Mesothelial cell of epicardium (in vitro differentiated cells): ENCODE data around the gene ANP32A.

DNA sequence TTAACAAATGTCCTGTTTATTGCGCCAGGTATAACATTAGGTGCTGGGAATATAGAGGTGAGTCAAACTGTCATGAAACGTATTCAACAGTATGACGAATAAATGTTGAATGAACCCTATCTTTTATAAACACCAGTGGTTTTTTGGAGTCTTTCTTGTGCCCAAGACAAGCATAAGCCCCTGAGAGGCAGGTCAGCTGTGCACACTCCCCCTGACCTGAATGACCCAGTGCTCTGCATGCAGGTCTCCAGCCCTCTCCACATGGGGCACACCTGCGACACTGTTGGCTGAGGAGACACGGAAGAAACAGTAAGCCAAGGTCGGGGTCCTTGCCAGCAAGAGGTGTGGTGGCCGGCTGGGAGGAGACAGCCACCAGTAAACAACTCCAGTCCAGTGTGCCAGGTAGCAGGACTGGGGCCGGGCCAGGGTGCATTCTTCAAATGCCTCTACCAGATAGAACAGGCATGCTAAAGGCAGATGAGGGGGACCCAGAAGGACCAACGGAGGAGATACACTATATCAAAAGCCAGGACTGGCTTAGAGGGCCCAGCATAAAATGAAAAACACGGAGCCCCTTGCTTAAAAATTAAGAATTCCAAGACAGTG is 27.4 kb downstream of the ANP32A start:
- PRO-cap = no peak

DNA sequence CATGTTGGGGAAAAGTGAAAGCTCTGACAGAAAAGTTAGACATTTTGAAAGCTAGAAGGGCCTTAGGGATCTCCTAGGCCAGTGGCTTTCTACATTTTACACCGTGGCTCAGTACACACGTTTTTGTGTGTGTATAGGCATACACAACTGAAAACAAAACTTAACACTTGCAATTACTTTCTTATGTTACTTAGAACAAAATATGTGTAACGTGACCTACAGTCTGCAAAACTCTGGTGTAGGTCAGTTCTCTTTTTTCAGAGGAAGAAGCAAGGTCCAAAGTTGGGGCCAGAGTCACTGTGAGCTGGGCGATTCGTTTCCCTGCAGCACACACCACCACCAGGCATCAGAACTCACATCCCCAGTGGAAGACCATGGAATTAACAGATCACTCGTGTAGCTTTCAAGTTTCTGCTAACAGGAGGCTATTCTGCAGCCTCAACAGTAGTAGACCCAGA is 25.9 kb downstream of the ANP32A start:
- PRO-cap = no peak

DNA sequence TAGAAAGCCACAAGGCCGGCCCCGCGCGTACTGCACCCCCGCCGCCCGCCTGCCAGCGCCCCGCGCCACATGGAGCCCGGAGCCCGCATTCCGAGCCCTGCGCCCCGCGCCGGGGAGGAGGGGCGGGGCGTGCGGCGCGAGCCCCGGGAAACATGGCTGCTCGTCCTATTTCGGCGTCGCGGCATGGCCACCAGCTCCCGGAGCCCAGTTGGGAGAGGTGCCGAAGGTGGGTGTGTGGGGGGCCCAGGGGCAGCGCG is 2.7 kb downstream of the ANP32A start:
- PRO-cap = bidirectional peak, plus-strand start at position 128 of the sequence, minus-strand start at position 69 of the sequence

DNA sequence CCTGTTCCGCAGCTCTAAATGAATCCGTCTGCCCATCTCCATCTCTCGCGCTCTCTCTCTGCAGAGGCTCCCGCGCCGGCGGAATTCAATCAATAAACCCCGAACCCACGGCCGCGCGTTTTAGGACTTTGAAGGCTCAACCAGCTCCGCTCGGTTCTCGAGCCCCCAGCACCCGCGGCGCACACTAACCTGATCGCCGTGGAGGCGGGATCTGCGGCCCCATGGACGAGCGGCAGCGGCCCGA is at the start of gene ANP32A:
ANP32A (minus strand) TSS at position 186 of the 244 bp plus-strand sequence.
- PRO-cap = bidirectional peak, plus-strand start outside the sequence, minus-strand start at position 186 of the sequence

DNA sequence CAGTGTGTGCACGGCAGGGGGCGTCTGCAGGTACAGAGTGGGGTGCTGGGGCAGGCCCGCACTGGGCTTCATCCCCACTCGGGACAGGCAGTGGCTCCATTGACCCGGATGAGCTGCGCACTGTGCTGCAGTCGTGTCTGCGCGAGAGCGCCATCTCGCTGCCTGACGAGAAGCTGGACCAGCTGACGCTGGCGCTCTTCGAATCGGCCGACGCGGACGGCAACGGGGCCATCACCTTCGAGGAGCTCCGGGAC is 16.9 kb downstream of the NOX5 start:
- PRO-cap = no peak

- PRO-cap = no peak
Measured at GRCh38 chr15:69128849-69129397, 31.5 kb upstream of the GLCE start.

- PRO-cap = no peak
Measured at GRCh38 chr15:69161554-69162246, 1.3 kb downstream of the GLCE start.

DNA sequence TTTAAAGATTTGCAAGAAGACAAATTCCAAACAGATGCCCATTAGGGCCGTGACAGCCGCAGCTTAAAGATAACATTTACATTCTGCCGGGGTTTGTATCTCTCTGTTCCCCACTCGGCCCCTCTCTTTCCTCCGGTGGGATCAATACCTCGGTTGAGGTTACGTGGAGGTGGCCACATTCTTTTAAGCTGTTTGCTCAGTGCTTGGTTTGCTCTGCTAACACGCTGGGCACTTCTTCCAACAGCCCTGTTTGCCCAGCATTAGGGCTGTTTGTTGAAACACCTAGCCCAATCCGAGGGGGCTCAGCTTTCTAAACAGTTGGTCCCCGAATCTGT is 108.6 kb downstream of the RPLP1 start:
- PRO-cap = no peak

DNA sequence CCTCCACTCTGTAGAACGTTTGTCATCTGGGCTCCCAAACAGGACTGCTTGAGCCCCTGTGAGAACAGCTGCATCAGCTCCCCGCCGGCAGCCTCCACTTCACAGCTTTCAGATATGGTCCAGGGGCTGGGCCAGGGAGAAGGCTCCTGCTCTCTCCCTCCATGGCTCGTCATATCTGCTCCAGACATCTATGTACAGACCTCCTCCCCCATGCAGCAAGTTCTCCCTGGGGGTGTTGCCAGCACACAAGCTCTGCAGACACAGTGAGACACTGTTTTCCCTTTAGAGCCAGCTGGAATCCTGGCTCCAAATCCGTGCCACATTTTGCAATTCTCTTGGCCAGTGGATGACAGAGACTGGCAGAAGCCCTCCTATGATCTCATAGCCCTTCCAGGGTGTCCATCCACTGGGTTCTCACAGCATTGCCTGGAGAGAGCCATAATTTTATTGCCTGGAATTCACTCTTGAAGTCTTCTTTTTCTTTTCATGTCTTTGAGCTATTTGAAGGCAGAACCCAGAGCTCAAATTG is 203.9 kb downstream of the TLE3 start:
- PRO-cap = no peak

- PRO-cap = no peak
Measured at GRCh38 chr15:70063908-70064569, 33.7 kb downstream of the TLE3 start.

- PRO-cap = no peak
Measured at GRCh38 chr15:70071330-70071670, 26.4 kb downstream of the TLE3 start.

DNA sequence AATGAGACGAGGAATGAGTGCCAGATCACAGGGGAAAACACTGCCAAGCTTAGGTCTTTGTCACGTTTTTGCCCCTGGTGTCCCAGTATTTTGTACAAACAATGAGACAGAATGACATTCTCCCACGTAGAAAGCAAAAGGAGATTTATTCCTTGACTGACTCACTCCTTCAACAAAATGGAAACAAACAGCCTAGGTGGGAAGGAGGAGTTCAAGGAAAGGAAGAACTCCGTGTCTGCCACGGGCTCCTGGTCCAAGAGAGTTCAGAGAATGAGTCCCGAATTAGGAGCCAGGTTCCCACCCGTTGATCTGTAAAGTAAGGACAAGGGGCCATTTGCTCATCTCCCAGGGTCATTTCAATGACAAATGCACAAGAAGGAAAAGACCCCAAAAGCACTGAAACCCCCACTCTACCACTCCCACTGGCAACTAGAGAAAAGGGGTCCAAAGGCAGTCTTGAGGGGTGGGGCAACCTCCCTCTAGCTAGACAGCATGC is 8.0 kb downstream of the TLE3 start:
- PRO-cap = no peak

GRCh38 chr15:70092491-70093075 is 5.1 kb downstream of the TLE3 start:
- PRO-cap = no peak

DNA sequence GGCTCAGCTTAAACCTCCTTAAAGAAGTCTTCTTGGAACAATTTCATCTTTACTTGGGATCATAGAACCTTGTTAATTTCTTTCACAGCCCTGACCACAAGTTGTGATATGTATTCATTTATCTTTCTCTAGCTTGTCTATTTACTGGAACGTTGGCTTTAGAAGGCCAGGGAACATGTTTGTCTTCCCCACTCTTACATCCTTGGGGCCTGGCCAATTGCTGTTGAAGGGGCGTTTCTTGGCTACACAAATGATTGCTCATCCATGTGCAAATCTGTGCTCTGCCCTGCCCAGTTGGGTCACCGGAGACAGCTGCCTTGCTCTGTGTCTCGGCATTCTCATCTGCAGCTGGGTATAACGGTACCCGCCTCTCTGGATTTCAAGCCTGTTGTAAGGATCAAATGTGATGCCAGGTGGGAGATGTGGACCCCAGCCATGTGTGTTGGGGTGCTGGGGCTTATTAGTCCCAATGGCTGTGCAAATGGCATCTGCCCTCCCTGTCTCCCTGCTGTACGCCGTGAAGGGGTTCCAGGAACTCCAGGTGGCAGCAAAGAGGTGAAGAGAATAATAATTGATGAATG is 24.0 kb upstream of the TLE3 start:
- PRO-cap = no peak

DNA sequence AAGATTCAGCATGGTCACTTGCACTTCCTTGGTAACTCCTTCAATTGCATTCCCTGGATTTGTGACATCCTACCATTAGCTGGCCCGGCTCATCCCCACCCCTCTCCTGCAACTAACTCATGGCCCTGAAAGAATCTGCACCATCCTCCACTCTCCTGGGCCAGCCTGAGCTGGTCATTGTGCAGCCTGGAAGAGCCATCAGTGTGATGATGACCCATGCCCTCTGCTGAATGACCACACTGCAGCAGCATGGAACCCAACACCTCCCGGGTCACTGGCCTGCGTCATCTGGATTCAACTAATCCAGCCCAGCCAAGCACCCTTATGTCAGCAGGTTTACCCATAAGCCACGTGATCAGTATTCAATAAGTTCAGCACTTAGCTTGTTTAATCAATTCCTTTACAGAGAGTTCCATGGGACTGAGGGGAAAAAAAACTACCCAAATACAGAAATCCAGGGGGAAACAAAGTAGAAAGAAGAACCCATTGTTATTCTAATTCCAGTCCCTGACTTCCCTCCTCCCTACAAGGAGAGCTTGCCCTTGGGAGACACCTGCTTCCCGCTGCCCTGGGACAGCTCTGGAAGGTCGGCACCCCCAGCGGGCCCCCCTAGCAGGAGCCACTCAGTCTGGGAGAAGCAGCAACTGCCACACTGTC is 309.0 kb upstream of the TLE3 start:
- PRO-cap = no peak

GRCh38 chr15:70452092-70452606 is 311.2 kb downstream of the UACA start:
- PRO-cap = no peak

- PRO-cap = no peak
Measured at GRCh38 chr15:70586519-70586815, 176.9 kb downstream of the UACA start.

- PRO-cap = no peak
Measured at GRCh38 chr15:70710489-70711090, 52.8 kb downstream of the UACA start.

DNA sequence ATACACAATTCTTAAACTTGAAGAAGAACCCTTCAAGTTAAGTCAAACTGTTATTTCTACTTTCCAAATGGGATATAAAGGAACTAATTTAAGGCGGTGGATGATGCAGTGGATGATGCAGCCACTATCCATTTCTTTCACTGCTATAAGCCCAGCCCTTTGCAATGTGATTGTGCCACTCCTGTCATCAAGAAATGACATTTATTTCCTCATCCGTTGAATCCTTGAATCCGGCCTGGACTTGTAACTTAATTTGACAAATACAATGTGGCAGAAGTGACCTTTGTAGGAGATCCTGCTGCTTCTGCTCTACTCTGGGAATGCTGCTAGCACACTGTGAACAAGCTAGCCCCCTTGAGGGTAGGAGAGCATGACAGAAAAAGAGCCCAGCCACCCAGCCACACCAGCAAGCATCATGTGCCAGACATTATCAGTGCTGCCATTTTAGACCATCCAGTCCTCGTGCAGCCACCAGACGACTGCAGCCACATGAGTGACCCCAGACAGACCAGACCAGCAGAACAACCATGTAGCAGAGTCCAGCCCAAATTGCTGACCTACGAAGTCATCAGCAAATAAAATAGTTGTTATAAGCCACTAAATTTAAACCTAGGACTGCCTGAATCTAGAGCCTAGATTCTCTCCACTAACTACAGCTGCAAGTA is 47.4 kb downstream of the UACA start:
- PRO-cap = no peak

- PRO-cap = no peak
Measured at GRCh38 chr15:70765830-70766289, 2.5 kb upstream of the UACA start.